Anterior vena cava (tissue), 1 donor: ENCODE results near the gene BMS1.

DNA sequence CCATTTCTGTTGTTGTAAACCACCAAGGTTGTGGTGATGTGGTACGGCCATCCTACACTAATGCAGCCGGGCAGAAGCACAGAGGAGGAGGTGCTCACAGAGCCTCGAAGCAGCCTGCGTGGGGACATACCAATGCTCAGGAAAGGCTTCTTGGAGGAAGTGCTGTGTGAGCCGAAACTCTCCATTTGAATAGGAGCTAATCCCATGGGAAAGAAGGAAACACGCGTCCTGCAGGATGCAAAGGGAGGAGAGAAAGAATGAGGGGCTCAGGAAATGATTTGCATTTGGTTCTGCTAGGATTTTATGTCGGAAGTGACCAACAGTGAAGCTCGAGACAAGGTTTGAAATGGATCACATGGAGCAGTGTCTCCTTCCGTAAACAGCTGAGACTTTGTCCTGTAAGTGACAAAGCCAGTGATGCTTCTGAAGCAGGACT lies 477.8 kb upstream of the ANKRD30A start:
- PRO-cap = no peak

GRCh38 chr10:37860755-37861487 lies 3.5 kb upstream of the ZNF248 start:
- PRO-cap = no peak

DNA sequence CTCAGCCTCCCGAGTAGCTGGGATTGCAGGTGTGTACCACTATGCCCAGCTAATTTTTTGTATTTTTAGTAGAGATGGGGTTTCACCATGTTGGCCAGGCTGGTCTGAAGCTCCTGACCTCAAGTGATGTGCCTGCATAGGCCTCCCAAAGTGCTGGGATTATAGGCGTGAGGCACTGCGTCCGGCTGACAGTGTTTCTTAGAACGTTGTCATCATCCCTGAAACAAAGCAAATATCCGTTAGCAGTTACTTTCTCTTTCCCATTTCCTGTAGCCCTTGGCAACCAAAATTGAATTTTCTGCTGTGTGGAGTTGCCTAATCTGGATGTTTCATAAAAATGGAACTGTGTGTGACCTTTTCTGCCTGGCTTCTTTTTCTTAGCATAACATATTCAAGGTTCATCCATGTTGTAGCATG lies 22.4 kb downstream of the ZNF33A start:
- PRO-cap = no peak

DNA sequence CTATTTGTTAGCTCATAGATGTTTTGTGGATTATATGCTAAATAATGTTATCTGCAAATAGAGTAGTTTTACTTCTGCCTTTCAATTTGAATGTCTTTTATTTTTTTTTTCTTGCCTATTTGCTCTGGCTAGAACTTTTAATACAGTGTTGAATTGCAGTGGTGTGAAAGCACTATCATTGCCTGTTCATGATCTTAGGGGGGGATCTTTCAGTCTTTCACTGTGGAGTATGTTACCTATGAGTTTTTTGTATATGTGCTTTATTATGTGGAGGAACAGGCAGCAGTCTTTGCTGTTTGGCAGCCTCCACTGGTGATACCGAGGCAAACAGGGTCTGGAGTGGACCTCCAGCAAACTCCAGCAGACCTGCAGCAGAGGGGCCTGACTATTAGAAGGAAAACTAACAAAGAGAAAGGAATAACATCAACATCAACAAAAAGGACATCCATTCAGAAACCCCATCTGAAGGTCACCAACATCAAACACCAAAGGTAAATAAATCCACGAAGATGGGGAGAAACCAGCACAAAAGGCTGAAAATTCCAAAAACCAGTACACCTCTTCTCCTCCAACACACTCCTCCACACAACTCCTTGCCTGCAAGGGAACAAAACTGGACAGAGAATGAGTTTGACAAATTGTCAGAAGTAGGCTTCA lies 11.9 kb downstream of the ZNF37A start:
- PRO-cap = no peak

DNA sequence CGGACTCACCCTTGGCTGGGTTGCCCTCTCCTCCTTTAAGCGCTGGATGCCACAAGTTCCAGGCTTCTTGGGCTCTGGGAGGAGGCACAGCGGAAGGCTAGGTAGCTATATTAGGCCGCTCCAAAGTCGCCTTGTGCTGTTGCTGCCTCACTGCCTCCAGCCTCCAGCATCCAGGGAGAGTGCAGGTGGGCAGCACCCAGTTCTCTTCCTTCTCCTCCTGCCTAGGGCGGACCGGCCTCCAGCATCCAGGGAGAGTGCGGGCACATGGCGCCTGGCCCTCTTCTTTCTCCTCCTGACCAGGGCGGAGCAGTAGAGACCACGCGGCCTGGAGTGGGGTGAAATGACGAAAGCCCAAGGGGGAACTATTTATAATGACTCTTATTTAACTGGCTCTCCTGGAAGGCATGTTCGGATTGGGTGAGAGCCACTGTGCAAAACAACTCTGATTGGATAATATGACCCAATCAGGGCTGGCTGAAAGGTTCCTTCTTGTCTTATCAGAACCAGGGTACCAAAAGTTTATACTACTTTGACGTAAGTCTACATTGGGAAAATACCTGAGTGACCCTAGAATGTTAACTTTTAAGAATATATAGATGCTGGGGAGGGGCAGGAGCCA lies 63.1 kb downstream of the ZNF37A start:
- PRO-cap = no peak

- PRO-cap = no peak
These were observed 29.6 kb upstream of the BMS1 start for GRCh38 chr10:42752877-42753520.

- PRO-cap = bidirectional peak, plus-strand start at chr10:42782795, minus-strand start at chr10:42782693
These were observed at the start of gene BMS1 for GRCh38 chr10:42782285-42783160. BMS1 (plus strand) TSS chr10:42782795.

GRCh38 chr10:42818652-42819250 lies 36.2 kb downstream of the BMS1 start:
- PRO-cap = no peak

DNA sequence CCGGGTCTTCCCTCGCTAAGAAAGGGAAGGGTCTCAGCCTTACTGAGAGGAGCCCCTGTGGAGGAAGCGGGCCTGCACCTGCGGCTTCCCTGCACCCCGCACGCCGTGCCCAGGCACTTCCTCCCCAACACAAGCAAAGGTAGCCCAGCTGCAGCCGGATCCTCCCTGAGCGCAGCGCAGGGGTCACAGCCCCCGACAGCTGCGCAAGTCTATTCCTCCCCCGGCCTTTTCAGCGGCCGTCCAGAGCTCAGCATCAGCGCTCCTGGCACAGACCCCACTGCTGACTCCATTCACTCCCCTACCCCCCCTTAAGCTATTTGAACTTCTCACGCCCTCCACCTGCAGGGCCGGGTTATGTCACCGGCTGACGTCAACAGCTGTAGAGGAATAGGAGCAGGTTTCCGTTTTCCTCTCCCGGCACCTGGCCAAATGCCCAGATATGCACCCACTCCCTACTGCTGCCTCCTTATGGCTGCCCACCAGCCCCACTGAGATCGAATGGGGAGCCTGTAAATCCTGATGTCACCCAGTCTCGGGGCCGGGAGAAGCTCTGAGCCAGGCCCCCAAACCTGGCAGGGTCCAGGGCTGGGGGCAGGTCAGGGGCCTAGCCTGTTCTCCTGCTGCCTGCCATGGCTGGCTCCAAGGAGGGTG lies 143.0 kb upstream of the RET start:
- PRO-cap = no peak

- PRO-cap = no peak
These were observed 50.3 kb upstream of the RET start for GRCh38 chr10:43026205-43027314.

DNA sequence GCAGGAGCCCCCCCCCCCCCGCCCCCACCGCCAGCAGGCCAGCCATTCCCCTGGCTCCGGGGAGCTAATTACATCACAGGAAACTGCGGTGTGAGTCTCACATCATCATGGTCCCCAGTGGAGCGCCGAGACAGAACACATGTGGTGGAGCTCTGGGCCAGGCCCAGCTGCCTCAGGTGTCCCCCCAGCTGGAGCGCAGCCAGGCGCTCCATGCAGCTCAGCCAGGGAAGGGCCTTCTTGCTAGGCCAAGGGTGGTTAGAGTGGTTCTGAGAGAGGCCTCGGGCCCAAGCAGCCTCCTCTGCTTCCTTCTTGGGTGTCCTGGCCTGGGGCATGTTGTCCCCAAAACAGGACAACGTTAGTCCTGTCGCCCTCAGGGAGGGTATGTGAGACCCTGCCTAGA lies 37.3 kb upstream of the RET start:
- PRO-cap = no peak

GRCh38 chr10:43407089-43407455 lies 1.9 kb downstream of the HNRNPF start:
- PRO-cap = bidirectional peak, plus-strand start at chr10:43407246, minus-strand start at chr10:43407219

DNA sequence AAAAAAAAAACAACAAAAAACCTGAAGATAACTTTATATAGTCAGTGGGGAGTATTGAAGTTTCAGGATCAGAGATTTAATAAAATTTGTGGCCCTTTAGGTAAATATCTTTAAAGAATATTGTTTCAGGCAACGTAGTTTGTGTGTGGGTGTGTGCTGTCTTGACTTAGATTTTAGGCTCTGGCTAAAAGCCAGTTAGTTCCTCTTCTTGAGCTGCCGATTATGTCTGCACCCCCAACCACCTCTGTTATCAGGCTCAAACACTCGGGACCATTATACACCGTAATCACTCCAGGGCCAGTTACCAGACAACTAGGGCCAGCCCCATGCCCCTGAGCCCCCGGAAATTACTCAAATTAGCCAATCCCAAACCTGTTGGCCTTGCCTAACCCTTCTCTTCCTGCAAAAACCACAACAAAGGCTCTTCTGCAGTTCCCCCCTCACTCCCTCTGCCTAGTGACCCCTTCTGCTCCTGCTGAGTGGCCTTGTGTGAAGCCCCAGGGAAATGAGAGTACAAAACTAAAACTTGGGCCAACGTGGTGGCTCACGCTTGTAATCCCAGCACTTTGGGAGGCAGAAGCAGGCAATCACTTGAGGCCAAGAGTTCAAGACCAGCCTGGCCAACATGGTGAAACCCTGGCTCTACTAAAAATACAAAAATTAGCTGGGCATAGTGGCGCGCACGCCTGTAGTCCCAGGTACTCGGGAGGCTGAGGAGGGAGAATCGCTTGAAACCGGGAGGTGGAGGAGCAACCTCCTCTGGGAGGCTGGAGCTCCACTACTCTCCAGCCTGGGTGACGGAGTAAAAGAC lies 9.1 kb upstream of the HNRNPF start:
- PRO-cap = no peak

- PRO-cap = no peak
These were observed 690 bp downstream of the ZNF32 start for GRCh38 chr10:43647828-43648554.

DNA sequence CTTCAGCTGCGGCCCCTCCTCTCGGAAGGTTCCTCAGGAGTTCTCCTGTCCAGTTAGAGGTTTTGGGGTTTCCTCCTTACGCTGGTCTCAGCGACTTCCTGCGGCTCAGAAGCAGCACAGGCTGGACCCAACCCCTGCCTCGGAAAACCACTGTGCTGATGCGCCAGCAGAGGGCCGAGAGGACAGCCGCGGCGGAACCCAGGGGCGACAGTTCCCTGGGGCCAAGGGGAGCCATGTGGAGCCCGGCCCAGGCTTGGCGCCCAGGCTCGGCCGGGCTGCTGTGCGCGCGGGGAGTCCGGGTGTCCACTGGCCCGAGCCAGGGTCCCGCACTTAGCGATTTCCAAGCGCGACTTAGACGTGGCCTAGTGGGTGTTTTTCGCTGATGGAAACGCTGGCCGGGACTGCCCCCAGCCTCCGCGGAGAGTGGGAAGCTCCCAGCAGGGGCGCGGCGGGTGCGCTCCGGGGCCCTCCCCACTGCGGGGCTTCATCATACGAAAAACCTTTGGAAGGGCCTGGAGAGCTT lies 18.6 kb upstream of the ZNF32 start:
- PRO-cap = no peak

- PRO-cap = bidirectional peak, plus-strand start at chr10:44017366, minus-strand start at chr10:44017142
These were observed 368.1 kb upstream of the ZNF32 start for GRCh38 chr10:44016705-44017259.

GRCh38 chr10:44316192-44317282 lies 68.4 kb downstream of the CXCL12 start:
- PRO-cap = no peak

DNA sequence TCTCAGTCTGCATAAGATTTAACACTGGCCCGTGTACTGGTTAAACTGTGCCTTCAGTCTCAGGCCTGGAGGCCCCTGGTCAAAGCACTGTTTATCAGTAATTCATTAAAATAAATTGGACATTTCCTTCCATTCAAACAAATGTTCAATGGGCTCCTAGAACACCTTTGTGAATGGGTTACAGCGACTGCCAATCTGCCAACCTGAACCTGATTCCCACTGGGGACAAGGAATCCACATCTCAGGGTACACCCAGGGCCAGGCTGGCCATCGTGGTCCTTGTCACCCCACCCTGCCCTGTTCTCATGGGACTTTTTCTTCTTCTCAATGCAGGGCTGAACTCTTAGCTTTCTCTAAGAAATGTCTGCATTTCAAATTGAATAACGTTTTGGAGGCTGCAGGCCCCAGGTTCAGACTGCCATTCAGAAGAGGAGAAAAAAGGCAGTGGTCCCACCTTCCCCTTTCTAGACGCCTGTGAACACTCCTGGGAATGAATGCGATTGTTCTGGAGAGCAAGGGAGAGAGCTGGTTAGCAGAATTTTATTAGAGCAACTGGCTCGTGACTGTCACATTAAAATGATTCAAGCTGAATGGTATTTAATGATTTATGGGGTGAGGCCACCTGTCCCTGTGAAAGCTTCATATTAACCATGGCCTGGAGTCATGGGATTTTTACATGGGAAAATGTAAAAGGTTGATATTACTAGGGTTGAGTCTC lies 8.7 kb downstream of the CXCL12 start:
- PRO-cap = no peak

DNA sequence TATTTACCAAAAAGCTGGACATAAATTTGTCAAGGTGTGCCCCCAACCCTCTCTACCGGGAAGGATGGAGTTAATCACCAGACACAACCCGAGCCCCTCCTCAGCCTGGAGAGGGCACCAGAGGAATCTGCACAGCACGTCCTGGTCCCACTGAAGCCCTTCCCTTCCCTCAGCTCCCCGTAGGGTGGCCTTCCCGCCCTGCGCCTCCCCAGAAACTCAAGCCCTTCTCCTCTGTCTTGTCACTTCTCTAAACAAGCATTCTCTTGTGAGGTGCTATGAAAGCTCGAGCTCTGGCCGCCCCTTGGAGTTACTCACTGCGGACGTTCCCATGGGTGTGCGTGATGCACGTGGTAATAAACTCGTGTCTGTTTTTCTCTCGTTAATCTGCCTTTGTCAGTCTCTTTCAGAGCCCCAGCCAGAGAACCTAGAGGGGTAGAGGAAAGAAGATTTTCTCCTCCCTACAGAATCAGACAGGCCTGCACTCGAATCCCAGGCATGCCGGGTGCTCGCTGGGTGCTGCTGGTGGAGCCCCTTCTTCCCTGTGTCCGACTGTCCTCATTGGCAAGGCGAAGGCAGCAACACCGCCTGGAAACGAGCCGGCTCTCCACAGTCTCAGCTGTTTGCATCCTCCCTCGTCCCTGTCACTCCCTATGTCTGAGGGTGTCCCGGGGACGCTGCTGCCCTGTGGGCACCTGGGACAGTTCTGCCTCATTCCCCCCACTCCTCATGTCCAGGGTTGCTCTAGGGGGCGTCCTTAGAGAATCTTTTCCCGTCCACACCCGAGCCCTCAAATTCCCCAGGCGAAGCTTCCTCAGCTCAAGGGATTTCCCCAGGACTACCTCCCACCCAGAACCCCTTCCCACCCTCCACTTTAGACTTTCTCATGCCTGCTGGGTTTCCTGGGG lies 31.8 kb upstream of the TMEM72 start:
- PRO-cap = bidirectional peak, plus-strand start at position 396 of the sequence, minus-strand start at position 303 of the sequence

GRCh38 chr10:44960321-44961427 lies 1.1 kb downstream of the RASSF4 start:
- PRO-cap = no peak